ENCODE measurements around a stretch of chr12.

DNA sequence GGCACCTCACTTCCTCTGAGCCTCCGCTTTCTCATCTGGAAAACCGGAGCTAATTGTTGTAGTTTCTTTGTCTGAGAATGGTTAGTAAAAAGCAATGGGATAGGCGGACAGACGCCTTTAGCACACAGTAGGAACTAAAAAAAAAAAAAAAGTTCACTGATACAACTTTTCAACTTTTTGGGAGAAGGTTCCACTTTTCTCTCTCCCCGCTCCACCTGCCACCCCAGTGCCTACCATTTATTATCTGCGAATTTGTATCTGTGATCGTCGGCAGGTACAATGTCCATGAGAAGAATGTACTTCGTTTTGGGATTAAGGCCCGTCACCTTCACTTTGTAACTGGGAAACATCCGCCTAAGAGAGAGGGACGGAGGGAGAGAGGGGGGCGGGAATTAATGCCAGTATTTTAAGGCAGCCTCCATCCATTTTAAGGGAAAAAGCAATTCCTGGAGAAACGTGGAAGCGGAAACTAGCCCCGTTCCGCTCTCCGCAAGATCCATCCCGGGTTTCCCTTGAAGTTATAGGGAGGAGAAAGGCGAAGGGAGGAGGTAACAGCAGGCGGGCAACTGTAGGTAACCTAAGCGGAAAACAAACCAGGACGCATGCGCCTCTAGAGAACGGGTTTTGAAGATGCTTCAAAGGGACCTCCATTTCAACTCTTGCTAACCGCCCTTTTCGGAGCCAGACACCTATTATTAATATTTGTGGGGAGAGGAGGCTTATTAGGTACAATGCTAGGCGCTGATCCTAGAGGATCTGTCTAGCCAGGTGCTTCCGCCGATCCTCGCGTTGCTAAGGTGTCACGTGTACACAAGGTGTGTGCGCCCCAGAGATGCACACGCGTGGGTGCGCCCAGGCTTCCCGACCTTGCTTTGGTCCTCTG lies 6.4 kb downstream of the TBX5 start:
- PRO-cap, result no peak
- RAMPAGE, long total RNA, 4 experiments, result no peak in any of the 4 experiments

GRCh38 chr12:114402897-114403581 lies 2.9 kb downstream of the TBX5 start:
- PRO-cap, result no peak
- RAMPAGE, long total RNA, 4 experiments, result no peak in any of the 4 experiments

DNA sequence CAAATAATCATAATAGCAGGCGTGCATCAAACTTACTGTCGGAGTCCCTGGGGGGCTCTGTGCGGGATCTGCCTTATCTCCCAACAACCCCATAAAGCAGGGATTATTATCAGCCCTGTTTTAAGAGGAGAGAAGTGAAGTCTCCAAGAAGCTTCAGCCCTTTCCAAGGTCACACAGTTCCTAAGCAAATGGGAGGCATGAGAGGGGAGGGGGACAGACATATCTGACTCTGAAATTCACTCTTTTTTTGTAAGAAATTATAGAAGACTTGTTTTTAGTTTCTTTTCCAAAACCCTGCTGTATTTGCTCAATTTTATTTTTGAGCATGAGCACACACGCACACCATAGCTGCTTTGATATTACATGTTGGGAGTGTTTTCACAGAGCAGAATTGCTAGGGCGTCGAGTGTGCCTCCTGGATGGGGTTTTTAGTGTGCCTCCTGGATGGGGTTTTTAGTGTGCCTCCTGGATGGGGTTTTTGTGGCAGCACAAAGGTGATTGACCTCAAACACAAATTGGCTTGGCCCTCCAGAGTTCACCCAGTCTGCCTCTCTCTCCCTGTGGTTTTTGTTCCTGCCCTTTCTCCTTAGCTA lies 27.3 kb downstream of the TBX3 start:
- PRO-cap, result no peak
- RAMPAGE, long total RNA, 4 experiments, result no peak in any of the 4 experiments

DNA sequence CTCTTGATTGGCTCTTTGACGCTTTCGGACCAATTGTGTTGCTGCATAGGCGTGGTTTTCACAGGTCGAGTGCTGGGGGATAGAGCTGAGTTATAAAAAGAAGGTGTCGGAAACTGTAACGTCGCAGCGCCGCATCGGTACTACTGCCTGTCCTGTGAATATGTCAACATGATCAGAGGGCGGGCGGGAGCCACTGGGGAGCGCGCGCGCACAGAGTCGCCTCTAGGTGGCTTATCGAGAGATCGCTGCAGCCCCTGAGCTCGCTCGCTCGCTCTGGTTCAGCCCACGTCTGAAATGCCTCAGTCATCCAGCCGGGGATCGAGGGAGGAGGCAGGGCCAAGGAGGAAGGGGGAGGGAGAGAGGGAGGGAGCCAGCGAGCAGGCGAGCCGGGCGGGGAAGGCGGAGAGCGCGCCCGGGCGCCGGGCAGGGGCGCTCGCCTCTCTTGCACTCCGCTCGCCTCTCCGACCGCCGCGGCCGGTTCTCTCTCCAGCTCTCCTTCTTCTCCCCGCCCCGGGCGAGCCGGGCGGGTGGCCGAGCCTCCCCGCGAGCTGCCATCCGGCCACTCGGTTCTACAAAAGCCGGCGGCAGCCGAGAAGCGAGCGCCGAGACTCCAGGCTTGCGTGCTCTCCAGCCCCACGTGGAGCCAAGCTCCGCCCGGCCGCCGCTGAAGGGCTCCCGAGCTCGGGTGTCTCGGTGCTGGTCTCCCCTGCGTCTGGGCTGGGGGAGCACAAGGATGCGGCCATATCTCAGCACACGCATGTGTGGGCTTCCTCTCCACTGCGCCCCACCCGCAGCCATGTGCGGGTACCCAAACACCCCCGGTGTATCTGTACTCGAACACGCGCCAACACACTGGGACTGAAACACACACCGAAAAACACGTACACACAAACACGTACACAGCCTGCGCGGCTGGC lies 513 bp upstream of the TBX3 start:
- PRO-cap, result bidirectional peak, plus-strand start at position 124 of the sequence, minus-strand start outside the sequence; bidirectional peak, plus-strand start at position 175 of the sequence, minus-strand start at position 142 of the sequence; bidirectional peak, plus-strand start at position 302 of the sequence, minus-strand start at position 291 of the sequence; unidirectional peak, minus-strand start at position 714 of the sequence
- RAMPAGE, long total RNA, 4 experiments, result no peak in any of the 4 experiments

GRCh38 chr12:114694363-114695275 lies 10.6 kb upstream of the TBX3 start:
- PRO-cap, result no peak
- RAMPAGE, long total RNA, 4 experiments, result no peak in any of the 4 experiments

GRCh38 chr12:114813138-114813828 lies 129.3 kb upstream of the TBX3 start:
- PRO-cap, result no peak
- RAMPAGE, long total RNA, 4 experiments, result no peak in any of the 4 experiments

DNA sequence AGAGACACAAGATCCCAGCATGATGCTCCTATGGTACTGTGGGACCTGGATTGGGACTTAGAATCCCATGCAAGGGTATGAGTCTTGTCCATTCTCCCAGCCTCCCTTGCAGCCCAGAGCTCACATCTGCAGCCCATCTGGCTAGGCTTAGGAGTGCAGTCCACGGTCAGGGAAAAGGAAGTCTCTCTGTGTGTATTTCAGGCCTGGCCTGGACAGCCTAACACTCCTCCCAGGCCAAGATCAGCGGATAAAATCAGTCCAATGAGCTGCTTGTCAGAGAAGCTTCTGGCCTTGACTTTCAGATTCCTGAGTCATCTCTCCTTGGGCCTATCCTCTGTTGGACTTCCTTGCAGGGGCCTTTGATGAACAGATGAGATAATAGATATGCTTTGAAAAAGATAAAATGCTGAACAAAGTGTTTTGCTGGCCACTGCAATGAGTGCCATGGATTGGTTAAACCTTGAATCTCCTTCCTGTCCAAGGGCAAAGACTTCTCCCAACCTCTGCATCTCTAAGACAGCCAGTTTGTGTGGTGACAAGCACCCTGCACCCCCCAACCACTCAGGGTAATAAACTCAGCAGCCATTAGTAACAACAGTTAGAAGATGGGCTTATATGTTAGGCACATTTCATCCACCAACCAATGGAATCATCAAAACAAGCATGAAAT lies 412.8 kb upstream of the TBX3 start:
- PRO-cap, result no peak
- RAMPAGE, long total RNA, 4 experiments, result no peak in any of the 4 experiments

DNA sequence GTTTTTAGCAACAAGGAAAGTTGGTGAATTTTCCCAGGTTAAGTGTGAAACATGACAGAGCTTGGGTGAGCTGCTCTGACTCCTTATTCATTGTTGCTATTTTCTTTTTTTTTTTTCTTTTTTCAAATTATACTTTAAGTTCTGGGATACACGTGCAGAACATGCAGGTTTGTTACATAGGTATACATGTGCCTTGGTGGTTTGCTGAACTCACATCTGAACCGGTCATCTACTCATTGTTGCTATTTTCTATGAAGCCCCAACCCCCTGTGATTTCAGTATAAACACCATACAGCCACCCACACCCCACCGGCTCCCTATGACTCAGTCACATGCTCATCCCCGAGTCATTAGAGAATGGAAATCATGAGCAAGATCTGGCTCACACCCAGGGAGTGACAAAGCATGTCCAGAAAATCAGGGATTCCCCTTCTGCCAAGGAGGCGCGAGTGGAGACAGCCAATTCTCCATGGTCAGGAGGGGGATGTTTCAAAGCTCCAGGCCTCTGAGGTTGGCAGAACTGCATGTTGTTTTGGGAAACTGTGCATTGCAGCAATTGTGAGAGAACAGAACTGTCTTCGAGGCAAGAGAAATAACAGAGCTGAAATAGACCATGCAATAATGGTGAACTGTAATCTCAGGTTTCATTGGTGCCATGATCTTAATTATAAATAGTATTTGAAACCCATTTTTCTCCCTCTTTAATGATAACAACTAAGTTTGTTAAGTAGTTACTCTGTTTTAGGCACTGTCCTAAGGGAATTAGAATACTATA lies 657.5 kb upstream of the TBX3 start:
- PRO-cap, result no peak
- RAMPAGE, long total RNA, 4 experiments, result no peak in any of the 4 experiments

GRCh38 chr12:115354459-115355093 lies 670.6 kb upstream of the TBX3 start:
- PRO-cap, result no peak
- RAMPAGE, long total RNA, 4 experiments, result no peak in any of the 4 experiments

DNA sequence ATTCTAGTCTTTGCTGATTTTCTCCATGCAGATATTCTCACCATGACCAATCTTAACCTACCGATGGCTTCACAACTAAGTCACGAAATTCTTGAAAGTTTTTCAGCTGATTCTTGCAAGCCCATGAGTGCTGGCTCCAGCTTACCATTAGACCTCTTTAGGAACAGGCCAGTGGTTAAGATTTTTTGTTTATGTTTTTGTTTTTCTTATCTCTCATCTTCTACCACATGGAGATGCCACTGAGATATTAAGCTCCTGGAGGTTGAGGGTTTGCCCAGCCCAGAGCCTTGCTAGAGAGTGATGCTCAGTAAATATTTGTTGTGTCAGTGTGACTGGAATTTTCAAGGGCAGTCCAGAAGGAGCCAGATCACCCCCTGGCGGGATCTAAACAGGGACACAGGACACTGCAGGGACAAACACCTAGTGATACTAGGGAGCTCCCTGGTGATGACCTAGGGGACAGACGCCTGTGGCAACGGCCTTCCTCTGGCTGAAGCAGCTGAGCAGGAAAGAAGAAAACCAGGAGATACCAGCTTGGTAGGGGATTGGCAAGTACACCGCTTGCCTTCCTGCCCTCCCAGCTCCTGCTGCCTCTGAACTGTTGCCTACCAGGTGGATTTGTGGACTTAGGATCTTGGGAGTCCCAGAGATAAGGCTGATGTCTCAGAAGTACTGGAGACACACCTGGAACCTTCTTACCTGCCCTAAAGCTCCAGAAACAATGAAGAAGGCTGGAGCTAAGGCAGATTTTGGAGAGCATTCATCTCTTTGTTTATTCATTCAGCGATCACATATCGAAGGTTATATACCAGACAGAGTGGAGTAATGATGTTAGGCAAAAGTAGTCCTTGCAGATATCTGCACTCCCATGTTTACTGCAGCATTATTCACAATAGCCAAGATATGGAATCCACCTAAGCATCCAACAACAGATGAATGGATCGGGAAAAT lies 714.4 kb upstream of the TBX3 start:
- PRO-cap, result no peak
- RAMPAGE, long total RNA, 4 experiments, result no peak in any of the 4 experiments

DNA sequence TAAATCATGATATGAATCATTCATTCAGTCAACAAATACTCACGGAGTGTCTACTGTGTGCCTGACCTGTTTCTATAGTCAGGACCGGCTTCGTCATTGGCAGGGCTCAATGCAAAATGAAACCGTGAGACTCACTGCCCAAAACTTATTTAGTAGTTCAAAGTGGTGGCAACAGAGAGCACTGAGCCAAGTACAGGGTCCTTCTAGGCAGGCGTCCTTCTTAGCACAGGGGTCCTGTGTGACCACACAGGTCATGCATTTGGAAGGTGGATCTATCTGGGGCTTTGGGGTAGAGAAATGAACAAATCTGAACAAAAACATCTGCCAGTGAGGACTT lies 706.9 kb downstream of the MED13L start:
- PRO-cap, result no peak
- RAMPAGE, long total RNA, 4 experiments, result no peak in any of the 4 experiments

DNA sequence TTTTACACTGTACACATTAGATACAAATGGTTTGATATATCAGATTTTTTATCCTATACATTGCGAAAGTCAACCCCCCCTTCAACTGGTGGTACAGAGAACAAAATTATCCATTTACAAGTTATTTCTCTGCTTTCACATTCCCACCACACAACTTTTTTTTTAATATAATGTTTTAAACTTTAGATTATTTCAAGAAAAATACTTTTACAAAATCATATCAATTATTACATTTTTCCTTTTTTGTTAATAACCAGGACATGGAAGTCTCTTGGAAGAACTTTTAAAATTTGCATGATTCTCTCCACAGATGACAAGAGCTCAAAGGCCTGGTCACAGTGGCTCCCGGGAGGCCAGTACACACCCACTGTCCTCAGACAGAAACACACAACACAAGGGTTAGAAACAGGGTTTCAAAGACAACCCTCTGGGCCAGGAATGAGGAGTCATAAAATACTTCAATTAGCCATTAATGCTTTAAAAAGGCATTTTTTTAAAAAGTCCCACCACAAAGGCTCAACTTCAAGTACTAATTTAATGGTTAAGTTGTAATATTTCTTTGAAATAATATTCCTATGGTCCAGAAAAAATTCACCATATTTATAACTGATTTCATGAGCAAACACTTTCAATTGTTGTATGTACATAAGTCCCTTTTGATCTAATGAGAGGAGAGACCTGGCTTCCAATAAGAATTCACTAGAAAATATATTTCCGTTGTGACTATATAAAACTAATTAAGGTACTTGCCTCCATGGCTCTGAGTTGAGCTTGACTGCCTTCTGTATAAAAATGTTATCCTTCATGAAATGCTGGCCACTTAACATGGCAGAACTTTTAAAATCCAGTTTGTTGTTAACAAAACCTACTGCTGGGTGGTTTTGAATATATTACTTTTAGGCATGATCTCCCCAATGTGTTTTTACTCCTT lies 317.6 kb downstream of the MED13L start:
- PRO-cap, result no peak
- RAMPAGE, long total RNA, 4 experiments, result no peak in any of the 4 experiments

- PRO-cap, result no peak
- RAMPAGE, long total RNA, 4 experiments, result no peak in any of the 4 experiments
Measured at GRCh38 chr12:115960528-115961194, 316.8 kb downstream of the MED13L start.

- PRO-cap, result no peak
- RAMPAGE, long total RNA, 4 experiments, result no peak in any of the 4 experiments
Measured at GRCh38 chr12:116143632-116144297, 133.7 kb downstream of the MED13L start.

- PRO-cap, result no peak
- RAMPAGE, long total RNA, 4 experiments, result no peak in any of the 4 experiments
Measured at GRCh38 chr12:116156537-116157145, 120.9 kb downstream of the MED13L start.

DNA sequence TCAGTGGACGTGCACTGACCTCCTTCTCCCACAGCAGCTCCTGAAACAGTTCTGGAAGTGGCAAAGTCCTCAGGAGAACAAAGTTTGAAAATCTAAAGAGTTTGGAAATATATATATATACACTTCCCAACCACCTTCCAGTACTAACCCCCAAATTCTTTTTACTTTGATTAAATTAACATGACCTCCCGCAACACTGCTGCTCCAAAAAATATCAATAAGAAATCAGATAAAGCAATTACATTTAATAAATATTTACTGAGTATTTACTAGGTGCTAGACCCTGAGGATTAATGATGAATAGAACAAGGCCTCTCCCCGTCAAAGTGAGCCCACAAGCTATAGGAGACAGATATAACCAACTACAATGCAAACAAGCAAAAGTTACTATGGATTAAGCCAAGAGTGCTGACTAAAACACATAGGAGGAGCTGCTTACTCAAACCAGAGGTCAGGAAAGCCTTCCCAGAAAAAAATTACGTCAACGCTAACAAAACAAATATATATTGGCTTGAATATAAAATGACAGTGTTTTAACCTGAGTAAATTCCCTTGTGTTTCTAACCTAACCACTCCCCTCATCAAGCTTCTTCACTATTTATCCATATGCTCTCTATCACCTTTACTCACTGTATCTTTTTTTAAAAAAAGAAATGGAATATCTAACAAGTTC lies 116.1 kb downstream of the MED13L start:
- PRO-cap, result no peak
- RAMPAGE, long total RNA, 4 experiments, result no peak in any of the 4 experiments

DNA sequence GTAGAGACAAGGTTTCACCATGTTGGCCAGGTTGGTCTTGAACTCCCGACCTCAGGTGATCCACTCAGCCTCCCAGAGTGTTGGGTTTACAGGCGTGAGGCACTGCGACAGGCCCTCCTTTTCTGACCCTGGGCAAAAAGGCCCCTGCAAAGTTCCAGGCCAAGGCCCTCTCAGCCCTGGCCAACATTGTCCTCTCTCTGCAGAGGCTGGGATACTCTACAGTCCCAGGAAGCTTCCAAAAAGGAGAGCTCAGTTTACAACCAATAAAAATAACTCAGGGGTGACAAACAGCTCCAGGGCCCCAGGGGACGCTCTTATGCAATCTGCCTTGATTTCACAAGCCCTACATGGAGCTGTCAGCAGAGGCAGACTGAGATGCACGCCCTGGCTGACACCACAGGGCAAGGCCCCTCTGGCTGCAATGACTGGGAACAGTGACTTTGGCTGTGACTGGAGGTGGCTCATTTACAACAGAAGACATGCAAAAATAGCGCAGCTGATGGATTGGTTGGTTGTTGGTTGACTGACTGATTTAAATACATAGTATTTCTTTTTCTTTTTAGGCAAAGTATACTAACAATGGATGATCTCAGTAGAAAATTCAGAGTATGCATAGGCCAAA lies 129.0 kb upstream of the MED13L start:
- PRO-cap, result no peak
- RAMPAGE, long total RNA, 4 experiments, result no peak in any of the 4 experiments

DNA sequence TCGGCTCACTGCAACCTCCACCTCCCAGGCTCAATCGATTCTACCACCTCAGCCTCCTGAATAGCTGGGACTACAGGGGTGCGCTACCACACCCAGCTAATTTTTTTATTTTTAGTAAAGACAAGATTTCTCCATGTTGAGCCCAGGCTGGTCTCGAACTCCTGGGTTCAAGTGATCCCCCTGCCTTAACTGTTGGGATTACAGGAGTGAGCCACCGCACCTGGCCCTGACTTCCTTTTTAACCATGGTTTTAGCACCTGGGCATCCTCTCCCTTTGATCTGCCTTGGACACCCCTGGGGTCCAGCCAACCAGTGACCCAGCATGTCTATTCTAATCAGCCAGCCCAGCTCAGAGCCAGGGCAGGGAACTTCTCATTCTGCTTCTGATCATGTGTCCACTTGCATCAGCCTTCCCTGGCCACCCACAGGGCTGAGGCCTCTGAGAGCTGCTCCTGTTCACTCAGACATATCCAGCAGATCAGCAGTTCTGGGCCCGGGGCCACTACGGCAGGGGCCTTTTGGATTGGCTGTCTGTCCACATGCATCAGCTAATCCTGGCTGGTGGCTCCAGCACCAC lies 118.0 kb upstream of the MAP1LC3B2 start:
- PRO-cap, result no peak
- RAMPAGE, long total RNA, 4 experiments, result no peak in any of the 4 experiments

- PRO-cap, result no peak
- RAMPAGE, long total RNA, 4 experiments, result no peak in any of the 4 experiments
Measured at GRCh38 chr12:116454956-116455401, 104.2 kb upstream of the MAP1LC3B2 start.

- PRO-cap, result no peak
- RAMPAGE, long total RNA, 4 experiments, result no peak in any of the 4 experiments
Measured at GRCh38 chr12:116528932-116529504, 30.2 kb upstream of the MAP1LC3B2 start.

Measured in sigmoid colon (tissue), 4 donors.